ENCODE data around the genes AKAP13 and AGBL1.

DNA sequence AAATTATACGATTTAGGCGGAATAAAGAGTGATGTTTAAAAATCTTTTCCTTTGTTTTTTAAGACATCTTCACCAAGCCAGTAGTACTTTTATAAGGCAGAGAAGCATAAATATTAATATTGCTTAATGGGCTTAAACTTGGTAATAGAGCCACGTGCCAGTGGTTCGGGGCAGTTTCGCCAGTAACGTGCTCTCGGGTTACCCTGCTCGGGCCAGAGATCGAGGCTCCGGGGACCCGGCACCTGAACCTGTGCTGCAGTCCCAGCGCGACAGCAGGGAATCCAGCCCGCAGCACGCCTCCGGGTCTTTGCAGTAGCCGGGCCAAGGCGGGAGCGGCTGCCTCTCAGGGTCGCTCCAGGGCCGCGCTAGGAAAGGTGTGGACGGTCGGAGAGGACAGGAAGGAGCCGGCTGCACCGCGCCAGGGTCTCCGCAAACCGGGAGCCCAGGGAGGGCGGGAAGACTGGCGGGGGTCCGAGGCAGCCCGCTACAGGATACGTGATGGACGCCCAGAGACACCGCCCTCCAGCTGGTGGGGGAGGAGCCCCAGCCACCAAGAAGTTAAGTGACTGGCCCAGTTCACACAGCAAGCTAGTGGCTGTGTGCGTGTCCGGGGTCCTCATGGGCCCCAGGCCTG, 1.4 kb upstream of the PDE8A start:
- RRBS: 2% methylated on average over 17 of the region's 38 CpGs

- RRBS: no CpG with 5 or more reads among the region's 6 CpGs
These were observed 24.9 kb downstream of the PDE8A start for GRCh38 chr15:85006245-85007323.

DNA sequence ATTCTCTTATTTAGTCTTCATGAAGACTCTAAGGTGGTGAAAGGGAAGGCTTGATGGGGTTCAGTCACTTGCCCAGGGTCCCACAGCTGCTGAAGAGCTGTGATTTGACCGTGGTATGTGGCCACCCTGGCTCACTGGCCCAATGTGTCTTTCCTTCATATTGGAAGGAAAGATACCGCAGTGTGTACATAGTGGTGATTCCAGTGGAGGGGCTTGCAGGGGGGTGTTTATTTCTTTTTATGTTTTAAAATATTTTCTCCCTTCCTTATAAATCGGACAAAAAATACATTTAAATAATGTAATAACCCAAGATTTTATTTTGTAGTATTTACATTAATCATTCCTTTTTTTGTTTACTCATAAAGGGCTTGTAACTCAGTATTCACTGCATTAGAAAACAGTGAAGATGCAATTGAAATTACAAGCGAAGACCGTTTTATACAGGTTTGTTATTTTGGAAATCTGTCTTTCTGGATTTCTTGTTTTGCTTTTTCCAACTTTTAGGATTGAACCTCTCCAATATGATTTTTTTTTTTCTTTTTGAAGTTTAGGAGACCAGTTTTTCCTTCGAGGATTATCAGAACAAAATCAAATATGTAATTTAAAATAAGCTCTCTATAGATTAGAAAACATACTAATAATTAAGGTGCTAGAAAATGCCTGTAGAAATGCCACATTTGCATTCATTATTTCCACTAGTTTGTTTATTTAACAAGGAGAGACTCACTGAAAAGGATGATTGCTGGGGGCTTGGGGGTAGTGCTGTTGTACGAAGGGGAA, 107.5 kb downstream of the PDE8A start:
- RRBS: no CpG with 5 or more reads among the region's 7 CpGs

GRCh38 chr15:85106231-85107427, 125.0 kb downstream of the PDE8A start:
- RRBS: no CpG with 5 or more reads among the region's 7 CpGs

- RRBS: 3% methylated on average over 23 of the region's 133 CpGs
These were observed at the start of gene AKAP13 for GRCh38 chr15:85380470-85381570. TSS of gene AKAP13 (plus strand) at chr15:85380603.

DNA sequence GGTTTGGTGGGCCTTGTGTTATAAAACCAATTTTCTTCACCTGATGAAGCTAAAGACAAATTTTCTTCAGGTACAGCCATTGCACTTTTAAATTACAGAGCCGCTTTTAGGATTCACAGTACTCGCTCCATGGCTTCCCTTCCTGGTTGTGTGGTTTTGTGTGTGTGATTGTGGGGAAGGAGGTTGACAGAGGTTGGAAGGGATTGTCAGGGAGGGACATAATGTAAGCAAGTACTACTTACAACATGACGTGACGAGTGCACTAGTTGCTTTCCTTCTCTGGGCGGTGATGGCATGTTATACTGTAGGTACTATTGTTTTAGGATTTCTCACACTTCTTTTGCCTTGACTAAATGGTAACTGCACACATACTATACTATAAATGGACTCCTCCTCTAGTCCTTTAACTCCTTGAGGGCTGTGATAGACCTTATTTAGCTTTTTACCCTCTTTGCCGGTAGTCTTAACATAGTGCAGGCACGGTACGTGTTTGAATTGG, 2.0 kb downstream of the AKAP13 start:
- RRBS: no CpG with 5 or more reads among the region's 8 CpGs

DNA sequence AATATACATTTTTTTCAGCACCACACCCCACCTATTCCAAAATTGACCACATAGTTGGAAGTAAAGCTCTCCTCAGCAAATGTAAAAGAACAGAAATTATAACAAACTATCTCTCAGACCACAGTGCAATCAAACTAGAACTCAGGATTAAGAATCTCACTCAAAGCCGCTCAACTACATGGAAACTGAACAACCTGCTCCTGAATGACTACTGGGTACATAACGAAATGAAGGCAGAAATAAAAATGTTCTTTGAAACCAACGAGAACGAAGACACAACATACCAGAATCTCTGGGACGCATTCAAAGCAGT, 56.1 kb downstream of the AKAP13 start:
- RRBS: no CpG with 5 or more reads among the region's 5 CpGs

GRCh38 chr15:85500573-85501136, 120.3 kb downstream of the AKAP13 start:
- RRBS: no CpG with 5 or more reads among the region's 6 CpGs

DNA sequence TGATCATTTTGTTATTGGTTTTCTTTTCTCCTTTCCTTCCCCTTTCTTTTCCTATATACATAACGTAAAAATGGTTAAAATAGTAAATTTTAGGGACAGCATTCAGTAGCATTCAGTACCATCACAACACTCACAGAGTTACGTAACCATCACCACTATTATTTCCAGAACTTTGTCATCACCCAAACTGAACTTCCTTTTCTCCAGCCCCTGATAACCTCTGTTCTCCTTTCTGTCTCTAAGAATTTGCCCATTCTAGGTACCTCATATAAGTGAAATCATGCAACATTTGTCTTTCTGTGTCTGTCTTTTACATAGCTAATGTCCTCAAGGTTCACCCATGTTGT, 165.4 kb downstream of the AKAP13 start:
- RRBS: no CpG with 5 or more reads among the region's 2 CpGs

DNA sequence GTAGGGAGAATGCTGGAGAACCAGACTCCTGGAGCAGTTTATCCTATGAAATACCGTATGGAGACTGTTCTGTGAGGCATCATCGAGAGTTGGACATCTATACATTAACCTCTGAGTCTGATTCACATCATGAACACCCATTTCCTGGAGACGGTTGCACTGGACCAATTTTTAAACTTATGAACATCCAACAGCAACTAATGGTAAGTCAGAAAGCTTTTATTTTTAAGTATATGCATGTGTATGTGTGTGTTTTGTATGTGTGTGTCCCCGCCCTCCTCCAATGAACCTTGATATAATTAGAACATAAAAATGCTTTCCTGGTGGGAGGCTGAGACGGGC, 194.7 kb downstream of the AKAP13 start:
- RRBS: no CpG with 5 or more reads among the region's 5 CpGs

DNA sequence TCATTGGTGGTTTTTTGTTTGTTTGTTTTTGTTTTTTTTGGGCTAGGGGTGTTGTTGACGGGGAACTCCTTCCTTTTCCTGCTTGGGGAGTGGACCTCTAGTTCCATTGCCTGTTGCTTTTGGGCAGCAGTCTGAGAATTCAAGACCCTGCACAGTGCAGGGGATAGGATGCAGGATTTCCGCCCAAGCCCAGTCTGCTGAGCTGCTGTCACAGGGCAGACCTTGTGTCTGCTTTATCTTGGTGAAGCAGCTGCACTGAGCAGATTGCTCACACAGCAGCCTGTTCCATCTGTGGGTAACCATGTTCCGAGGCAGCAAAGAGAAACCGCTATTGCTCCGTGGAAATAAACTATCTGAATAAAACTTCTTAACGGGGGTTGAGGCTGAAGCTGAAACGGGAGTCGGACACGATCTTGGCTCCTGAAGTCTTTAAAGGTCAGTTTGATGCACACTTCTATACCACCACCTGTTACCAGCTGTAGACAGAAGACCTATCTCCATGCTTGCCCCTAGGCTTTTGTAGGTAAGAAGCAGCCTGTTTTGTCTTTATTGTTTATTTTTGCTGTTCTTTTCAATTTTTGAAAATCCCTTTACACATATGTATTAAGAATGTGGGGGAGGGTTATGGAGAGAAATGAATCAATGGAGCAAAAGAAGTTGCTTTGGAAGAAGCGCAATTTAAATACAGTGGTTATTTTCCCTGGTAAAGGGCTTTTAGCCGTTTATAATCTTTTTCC, 202.4 kb downstream of the AKAP13 start:
- RRBS: no CpG with 5 or more reads among the region's 11 CpGs

- RRBS: no CpG with 5 or more reads among the region's 5 CpGs
These were observed 203.0 kb downstream of the AKAP13 start for GRCh38 chr15:85583379-85583822.

- RRBS: no CpG with 5 or more reads among the region's 6 CpGs
These were observed 145.3 kb downstream of the KLHL25 start for GRCh38 chr15:85649373-85649872.

DNA sequence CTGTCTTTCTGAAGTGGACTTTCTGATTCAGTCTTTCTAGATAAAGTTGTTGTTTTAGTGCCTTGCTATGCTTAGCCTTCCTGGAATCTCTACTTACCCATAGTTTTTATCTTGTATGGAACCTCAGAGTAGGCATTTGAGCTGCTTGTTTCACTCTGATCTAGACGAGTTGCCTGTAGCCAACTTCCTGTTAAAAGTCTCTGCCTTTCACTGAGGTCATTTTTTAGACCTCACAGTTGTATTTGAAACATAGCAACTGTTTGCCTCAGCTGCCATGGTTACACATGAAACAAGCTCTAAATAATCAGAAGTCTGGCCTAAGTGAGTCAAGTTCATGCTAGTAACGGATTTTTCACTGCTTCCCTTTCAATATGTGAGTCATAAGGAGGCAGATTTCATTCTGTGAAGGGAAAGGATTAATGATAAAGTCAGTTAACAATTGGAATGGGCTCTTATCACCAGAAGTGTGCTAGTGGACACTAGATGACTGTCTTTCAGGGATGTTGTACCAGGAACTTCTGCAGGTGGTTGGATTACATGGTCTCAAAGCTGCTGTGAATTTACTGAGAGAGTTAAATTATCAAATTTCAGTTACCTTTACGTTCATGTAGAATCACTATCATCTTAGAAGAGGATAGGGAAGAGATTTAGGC, 126.7 kb downstream of the KLHL25 start:
- RRBS: no CpG with 5 or more reads among the region's 3 CpGs

GRCh38 chr15:85704648-85705448, 89.9 kb downstream of the KLHL25 start:
- RRBS: no CpG with 5 or more reads among the region's 3 CpGs

DNA sequence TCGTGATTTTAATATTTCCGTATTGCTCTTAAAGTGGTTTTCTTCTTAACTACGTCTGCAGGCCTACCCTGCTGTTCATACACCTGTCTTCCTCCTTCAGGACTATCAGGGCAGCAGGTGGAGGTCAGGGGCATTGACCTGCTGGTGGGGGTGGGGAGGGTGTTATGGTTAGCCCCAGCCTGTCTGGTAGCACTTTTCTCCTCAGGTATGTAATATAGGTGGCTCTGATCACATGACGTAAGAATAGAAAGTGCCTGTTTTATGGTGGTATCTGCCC, 86.4 kb downstream of the KLHL25 start:
- RRBS: no CpG with 5 or more reads among the region's 4 CpGs

- RRBS: no CpG with 5 or more reads among the region's 8 CpGs
These were observed 72.8 kb downstream of the KLHL25 start for GRCh38 chr15:85721785-85722435.

DNA sequence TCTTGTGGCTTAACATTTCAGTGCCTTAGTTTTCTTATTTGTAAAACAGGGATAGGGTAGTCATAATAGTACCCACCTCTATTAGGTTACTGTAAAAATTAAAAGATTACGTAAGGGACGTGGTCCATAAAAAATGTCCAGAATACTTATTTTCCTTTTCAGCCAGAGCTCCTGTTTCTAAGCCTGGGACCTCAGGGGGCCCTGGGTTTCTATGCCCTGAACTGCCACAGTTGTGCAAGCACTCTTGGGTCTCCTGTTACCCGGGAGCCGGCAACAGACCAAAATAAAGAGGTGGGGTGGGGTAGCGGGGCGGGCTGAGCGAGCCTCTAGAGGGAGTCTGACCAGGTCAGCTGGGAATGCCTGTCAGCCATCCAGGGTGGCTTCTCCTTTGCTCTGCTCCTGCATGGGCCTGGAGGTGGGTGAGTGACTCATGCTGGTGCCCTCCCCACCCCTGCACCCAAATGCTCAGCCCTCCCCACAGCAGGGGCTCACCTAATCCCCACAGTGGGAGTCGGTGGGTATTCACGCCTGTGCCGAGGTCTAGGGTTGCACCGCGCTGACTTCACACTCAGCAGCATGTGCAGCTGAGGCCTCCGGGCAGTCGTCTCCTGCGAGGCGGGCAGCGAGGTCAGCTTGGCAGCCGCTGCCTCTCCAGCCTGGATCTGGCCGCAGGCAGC, at the start of gene AGBL1:
Gene AGBL1, plus strand, starts transcription at position 600 of the 677 bp plus-strand sequence.
- RRBS: no CpG with 5 or more reads among the region's 19 CpGs

DNA sequence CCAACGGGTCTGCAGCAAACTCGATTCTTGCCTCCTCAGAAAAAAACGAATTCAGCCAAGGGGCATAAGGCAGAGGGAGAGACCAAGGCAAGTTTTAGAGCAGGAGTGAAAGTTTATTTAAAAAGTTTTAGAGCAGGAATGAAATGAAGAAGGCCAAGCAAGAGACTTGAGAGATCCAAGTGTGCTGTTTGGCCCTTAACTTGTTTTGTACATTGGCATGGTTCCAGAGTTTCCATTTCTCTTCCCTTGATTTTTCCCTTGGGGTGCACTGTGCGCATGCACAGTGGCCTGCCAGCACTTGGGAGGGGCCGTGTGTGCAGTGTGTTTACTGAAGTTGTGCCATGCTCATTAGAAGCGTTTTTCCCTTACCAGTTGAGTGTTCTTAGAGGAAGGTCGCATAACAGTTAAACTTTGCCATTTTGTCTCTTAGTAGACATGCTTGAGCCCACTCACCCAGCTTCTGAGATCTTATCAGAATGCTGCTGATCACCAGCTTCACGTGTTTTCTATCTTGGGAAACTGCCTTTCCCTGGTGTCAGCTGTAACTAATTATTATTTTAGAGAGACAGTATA, 512.7 kb downstream of the AGBL1 start:
- RRBS: no CpG with 5 or more reads among the region's 8 CpGs

DNA sequence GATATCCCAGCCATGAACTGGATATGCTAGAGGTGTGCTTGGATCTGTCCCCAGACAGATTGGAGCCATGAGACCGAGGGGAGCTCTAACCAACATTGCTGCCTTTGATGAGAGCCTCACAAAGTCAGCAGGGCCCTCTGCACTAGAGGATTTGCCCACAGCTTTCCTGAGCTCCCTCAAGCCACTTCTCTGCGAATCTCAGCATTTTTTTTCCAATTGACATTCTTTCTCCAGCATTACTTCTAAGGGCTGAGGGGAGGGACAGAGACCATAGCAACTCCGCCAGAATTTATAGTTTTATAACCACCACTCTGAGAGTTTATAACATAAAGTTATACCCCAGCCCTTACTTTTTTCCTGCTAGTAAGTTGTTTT, 405.5 kb downstream of the NTRK3 start:
- RRBS: no CpG with 5 or more reads among the region's 3 CpGs